GM12891 (cell line): ENCODE measurements around the genes DCLRE1C and PTER.

DNA sequence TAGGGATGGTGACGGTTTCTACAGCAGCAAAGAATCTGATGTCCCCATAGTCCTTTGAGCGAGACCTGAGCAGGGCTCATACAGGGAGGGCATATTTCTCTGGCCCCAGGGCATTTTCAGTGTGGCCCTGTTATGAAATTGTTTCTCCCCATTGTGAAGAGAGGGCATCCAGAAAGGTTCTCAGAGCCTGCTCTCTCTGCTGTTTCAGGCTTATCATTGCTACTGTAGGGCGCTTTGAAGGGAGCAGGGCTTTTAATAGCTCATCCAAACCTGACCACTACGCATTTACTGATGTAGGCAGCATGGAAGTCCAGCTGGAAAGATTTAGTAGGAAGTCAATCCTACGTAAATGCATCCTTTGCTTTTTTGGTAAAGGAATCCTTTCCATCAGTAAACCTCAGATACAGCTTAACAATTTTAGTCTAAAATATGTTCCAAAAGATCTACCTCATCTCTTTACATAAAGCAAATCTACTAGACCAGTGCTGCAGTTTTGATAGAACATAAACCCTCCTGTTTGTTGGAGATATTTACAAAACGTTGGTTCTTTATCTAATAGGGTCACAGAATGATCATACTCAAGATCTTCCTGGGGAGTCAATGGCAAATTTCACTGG, 68.2 kb downstream of the PRPF18 start:
- RRBS = no CpG with 5 or more reads among the region's 6 CpGs

DNA sequence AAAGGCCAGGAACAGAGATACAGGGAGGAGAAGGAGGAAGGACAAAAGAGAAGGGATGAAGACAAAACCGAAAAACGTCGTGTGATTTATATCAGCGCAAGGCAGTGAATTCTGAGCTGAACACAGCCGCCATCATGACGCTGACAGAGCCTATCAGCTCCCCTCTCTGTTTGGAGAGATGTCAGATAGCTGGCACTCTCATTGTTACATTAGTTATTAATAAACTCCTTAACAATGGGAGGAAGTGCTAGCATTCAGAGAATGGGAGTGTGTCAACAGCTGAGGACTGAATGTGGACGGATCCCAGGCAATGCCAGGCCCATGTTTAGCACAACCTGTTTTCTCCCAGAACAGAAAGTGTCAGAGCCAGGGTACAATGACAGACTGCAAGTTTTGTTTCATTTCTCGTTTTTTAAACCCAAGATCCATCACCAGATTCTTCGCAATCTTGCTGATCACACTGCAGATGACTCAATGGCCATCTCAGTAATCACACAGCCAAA, 99.5 kb downstream of the PRPF18 start:
- RRBS = no CpG with 5 or more reads among the region's 9 CpGs

DNA sequence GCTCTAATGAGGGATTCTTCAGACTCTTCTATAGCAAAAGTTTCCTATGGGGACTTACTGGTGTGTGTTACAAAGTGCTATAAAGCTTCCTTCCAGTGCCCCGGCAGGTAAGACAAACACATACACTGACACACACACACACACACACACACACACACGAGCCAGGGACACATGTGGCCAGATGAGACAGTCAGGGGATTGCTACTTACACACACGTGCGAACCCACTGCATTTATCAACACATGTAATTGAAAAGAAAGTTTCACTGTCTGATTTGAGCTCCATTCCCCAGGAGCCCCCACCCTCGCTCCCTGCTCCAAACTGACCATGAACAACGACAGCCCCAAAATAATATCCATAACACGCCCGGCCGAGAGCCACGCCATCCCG, 119.9 kb downstream of the PRPF18 start:
- RRBS = no CpG with 5 or more reads among the region's 11 CpGs

DNA sequence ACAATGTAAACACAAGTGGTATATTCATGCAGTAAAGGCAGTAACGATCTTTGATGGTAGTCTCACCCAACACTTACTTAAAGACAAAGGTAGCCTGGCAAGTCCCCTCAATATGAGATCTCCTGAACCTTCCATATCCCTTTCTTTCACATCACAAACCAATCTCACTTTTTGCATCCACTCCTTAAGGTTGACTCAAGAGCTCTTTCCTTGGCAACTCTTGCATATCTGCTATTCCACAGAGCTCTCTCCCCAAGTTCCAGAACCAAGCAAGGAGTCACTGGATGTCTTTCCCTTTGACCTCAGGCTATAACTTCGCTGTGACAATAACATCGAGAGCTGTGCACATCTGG, 302.3 kb downstream of the PRPF18 start:
- RRBS = no CpG with 5 or more reads among the region's 3 CpGs

DNA sequence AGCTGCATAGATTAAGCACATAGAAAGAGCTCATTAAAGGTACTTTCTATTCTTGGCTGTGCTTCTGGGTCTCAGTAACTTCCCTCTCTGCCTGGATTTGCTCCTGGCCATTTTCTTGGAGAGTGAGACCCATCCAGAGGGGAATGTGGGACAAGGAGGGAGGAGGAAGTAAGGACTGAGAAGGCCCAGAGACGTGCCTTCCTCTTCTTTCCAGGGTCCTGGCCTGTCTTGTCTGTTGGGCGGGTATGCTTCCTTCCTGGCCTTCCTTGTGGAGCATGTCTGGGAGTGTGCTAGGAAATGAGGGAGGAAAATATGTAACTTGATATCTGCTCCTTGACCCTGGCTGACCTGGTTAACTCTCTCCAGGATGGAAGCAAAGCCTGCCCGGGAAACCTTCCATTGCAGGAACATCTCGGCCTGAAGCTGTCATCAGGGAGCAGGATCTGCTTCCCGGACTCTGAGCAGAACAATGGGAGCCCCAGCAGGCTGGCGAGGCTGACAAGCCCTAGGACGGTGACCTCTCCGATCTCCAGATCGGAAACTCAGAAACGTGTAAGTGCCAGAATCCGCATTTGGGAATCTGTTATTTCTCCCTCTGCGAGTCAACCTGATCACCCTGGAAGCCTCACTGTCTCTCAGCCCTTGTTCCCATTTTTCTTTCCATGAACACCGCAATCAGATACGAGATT, 340.4 kb downstream of the FRMD4A start:
- RRBS = no CpG with 5 or more reads among the region's 14 CpGs

GRCh38 chr10:14009295-14010443, 321.1 kb downstream of the FRMD4A start:
- RRBS = no CpG with 5 or more reads among the region's 26 CpGs

- RRBS = no CpG with 5 or more reads among the region's 6 CpGs
Measured at GRCh38 chr10:14016277-14016734, 314.4 kb downstream of the FRMD4A start.

- RRBS = no CpG with 5 or more reads among the region's 2 CpGs
Measured at GRCh38 chr10:14023661-14023943, 307.1 kb downstream of the FRMD4A start.

DNA sequence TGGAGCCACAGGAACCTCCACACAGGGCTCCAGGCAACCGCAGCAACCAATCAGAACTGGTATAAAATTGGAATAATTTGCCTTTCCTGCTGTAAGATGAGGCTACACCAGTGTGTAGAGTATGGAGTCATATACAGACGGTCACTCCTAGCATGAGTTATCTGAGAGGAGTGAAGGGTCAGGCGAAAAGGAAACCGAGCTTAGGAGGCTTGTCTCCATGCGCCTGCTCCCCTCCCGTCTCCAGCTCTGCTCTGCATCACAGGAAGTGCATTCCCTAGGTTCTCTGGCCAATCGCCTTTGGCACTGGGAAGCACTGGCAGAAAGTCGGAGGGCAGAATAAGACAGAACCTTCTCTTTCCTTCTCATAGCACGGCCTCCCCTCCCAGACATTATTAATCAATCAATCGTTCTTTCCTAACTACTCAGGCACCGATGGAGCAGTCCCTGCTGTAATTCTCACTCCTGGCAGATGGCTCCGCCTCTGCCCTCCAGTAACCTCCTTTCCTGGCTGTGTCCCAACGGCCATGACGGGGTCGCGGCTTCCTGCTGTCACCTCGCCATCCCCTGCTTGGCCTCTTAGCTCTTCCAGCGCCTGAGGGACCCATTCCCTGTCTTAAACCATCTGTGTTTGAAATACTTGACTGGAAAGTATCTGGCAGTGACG, 177.1 kb downstream of the FRMD4A start:
- RRBS = no CpG with 5 or more reads among the region's 19 CpGs

- RRBS = no CpG with 5 or more reads among the region's 18 CpGs
Measured at GRCh38 chr10:14557878-14558679, 216.6 kb downstream of the FAM107B start.

DNA sequence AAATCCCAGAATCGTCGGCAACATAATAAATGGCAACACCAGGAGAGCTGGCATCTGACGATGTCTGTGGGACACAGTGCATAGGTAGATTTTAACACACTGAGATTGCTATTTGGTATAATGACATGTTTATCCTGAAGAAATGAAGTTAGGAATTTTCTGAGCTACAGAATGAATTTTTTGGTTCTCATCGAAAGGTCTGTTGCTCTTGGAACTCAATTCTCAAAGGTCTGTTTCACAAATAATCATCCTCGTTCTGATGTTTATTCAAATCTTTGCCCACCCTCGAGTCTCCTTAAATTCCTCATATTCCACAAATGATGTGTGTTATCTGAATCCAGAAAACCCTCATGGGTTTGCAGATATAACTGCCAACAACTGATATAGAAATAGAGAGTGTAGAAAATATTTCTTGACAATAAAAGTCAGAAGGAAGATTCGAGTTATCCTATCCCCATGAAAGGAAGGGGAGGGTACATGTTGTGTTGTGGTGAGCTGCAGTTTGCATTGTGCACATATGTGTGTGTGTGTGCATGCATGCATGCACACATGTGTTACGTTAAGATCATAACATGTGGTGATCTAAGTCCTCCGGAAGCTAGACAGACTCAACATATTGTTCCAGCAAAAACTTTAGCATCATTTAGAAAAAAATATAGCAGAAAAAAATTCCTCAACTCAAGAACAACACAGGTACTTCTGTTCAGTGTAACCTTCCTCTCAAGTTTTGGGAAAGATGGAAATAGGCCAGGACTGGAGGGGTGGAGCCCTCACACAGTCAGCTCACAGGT, 205.6 kb downstream of the FAM107B start:
- RRBS = no CpG with 5 or more reads among the region's 9 CpGs

- RRBS = no CpG with 5 or more reads among the region's 13 CpGs
Measured at GRCh38 chr10:14587296-14588435, 187.0 kb downstream of the FAM107B start.

DNA sequence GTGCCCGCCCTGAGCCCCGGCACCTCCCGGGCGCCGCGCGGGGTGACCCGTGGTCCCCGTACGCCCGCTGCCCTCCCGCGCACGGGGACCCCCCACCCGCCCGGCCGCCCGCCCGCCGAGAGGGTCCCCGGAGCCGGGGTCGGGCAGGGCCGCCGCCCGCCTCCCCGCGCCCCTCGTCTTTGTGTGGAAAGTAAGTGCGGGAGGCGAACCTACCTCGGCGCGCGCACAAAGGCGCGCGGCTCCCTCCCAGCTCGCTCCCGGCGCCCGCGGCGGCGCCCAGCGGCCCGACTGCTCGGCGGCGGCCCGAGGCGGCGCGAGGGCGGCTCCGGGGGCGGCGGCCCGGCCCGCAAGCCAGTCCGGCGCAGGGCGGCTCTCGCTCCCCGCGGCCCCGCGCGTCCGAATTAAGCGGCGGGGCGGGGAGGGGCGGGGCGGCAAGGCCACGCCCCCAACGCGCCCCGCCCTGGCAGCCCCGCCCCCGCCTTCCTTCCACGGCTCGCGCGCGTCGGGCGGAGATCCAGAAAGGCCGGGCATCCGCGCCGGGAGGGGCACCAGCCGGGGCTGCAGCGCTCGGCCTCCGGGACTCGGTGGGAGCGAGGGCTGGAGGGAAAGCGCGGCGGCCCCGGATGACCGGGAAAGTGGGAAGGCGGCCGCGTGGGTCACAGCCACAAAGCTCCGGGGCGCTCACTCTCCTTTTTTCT, 170.5 kb downstream of the FAM107B start:
- RRBS = 3% methylated on average over 52 of the region's 108 CpGs

GRCh38 chr10:14617184-14617713, 157.4 kb downstream of the FAM107B start:
- RRBS = no CpG with 5 or more reads among the region's 3 CpGs

DNA sequence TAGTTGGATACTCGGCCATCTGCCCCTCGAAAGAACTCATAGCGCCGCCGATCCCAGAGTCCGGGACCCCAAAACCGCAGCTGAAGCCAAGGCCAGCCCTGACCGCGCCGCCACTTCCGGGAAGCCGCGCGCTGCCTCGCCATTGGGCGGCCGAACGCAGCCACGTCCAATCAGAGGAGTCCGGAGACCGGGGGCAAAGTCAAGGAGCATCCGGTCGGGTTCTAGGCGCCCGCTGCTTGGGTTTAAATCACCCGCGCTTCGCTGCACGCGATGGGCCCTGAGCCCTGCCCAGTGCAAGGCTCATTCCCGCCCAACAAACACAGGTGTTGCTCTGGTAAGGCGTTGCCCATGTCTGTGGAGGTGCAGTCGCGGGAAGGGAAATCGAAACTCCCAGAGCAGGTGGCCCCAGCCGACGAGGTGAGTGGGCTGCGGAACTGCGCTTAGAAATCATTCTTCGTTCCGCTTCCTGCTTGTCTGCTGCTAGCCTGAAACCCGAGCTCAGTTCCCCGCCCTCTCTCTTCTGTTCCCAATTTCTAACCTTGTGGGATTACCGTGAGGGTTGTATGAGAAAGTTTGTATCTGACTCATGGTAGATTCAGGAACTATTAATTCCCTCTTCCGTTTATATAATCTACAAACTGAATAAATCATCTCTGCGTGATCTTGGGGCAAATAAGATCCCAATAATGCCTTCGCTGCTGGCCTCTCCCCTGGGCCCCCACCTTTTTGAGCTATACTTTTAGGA, at the start of gene DCLRE1C:
DCLRE1C (minus strand) TSS at position 126 of the 745 bp plus-strand sequence.
- RRBS = 1% methylated on average over 15 of the region's 47 CpGs

DNA sequence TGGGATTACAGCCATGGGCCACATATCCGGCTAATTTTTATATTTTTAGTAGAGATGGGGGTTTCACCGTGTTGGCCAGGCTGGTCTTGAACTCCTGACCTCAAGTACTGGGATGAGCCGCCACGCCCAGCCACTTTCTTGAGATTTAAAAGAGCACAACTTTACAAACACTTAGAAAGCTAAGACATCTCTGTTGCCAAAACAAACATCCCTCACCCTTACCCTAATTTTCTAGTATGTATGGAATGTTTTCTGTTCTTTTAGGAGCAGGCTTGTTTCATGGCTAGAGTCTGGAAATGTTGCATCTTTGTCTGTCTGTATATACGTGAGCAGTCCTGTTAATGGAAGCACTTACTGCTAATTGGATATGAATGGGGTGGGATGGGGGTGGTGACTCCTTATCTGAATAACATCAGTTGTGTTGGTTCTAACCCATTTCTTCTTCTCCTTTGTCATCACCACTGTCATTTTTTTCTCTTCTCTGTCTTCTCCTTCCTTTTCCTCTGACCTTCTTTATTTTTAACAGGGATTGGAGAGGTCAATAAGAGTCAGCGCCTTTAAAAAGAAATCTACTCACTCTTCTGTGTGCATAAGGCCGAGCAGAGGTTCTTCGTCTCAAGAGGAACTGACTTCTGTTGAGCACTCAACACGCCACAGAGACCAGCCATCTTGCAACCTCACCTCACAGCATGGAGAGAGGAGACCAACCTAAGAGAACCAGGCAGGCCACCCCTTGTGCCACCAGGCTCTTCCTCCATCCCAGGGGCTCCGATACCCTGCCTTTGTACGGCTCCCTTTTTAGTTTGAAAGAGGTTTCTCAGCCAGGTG, 3.1 kb downstream of the OLAH start:
- RRBS = 95% methylated on average over 1 of the region's 11 CpGs

- RRBS = no CpG with 5 or more reads among the region's 9 CpGs
Measured at GRCh38 chr10:15238506-15238994, 70.1 kb upstream of the NMT2 start.

- RRBS = no CpG with 5 or more reads among the region's 19 CpGs
Measured at GRCh38 chr10:15439151-15440123, 68.3 kb upstream of the FAM171A1 start.

DNA sequence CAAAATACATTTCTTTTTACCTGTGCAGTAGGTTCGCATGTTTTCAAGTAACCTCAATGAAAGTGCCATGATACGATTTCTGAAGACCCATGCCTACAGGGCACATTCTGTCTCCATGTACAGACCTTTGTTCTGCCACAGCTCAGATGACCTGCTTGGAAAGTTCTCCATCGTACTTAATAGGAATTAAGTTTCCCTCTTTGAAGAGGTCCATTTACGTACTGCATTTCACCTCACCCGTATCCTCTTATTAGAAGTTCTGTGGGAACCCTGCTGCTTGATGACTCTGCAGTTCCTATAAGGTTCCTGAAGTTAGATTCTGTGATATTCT, 50.9 kb downstream of the MINDY3 start:
- RRBS = no CpG with 5 or more reads among the region's 5 CpGs

GRCh38 chr10:16436877-16437843, at the start of gene PTER:
PTER (plus strand) TSS chr10:16437010.
- RRBS = 1% methylated on average over 10 of the region's 45 CpGs